ENCODE measurements around a stretch of chr18.

DNA sequence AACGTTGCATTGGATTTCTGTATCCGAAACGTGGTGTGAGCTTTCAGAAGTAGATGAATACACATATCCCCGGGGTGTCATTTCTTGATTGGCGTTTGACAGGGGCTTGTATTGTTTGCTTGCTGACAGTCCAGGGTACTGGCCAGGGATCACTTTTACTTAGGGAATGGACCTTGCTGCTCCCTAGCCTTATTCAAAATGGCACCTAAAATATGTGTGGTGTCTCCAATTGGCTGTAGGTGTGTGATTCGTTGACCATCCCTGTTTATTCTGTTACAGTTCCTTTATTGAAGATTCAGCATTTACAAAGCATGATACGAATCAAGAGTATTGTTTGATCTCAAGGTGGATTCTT lies 901 bp downstream of the USP14 start:
- RRBS: no CpG with 5 or more reads among the region's 7 CpGs

GRCh38 chr18:453852-454667 lies 46.4 kb downstream of the COLEC12 start:
- RRBS: no CpG with 5 or more reads among the region's 10 CpGs

DNA sequence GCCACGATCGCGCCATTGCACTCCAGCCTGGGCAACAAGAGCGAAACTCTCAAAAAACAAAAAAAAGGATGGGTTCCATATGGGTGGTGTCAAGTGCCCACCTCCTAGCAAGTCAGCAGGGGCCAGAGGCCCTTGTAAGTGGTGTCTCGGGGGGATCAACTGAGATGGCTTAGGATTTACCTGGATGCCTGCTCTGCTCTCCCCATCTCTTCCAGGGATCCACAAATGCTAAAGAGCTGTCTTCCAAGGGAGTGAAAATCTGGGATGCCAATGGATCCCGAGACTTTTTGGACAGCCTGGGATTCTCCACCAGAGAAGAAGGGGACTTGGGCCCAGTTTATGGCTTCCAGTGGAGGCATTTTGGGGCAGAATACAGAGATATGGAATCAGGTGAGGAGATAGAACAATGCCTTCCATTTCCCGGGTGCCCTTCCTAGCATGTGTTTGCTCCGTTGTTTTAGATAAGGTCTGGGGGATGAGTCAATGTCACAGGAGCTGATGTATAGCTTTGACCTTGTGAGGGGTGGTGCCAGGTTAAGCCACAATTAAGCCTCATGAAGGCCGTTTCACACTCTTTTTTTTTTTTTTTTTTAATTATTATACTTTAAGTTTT lies 4.6 kb downstream of the TYMS start:
- RRBS: no CpG with 5 or more reads among the region's 9 CpGs

- RRBS: no CpG with 5 or more reads among the region's 6 CpGs
These were observed 8.5 kb downstream of the TYMS start for GRCh38 chr18:666044-666326.

- RRBS: no CpG with 5 or more reads among the region's 6 CpGs
These were observed 9.2 kb downstream of the TYMS start for GRCh38 chr18:666327-667452.

- RRBS: no CpG with 5 or more reads among the region's 8 CpGs
These were observed 24.0 kb downstream of the ENOSF1 start for GRCh38 chr18:688227-688952.

GRCh38 chr18:713044-713528 lies 656 bp upstream of the ENOSF1 start:
- RRBS: no CpG with 5 or more reads among the region's 30 CpGs

GRCh38 chr18:797956-798523 lies 14.0 kb downstream of the YES1 start:
- RRBS: no CpG with 5 or more reads among the region's 2 CpGs

DNA sequence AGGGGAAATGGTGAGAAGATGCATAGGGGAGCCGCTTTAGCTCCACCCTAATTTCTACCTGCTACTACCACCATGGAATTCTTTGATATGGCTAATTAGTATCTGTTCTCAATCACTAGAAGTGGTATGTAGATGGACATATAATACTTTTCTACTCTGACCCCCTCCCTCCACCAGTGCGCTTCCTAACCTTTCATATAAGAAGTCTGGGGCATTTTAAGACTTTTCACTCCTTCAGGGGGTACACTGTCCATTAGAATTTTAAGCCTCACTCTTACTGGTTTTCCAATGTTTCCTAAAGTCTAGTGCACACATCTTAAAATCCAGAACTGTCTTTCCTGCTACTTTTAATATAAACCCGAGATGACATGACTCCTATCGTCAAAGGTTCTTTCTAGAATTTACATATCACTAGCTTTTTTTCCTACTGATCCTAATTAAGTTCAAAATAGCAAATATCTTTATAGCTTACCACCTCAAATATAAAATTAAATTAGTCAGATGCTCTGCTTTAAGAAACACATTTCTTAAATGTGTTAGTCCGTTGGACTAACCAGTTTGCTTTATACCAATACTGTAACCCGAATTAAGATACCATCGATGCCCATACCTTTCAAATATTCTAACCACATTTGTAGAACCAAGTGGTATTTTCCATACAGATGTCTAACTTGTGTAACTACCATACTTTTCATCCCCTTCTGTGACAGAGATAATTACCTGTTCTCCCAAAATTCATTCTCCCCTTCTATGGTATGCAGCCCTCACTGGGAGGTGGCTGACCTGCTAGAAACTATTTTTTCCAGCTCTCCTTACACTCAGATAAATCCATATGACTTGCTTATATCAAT lies 13.3 kb downstream of the YES1 start:
- RRBS: no CpG with 5 or more reads among the region's 7 CpGs

DNA sequence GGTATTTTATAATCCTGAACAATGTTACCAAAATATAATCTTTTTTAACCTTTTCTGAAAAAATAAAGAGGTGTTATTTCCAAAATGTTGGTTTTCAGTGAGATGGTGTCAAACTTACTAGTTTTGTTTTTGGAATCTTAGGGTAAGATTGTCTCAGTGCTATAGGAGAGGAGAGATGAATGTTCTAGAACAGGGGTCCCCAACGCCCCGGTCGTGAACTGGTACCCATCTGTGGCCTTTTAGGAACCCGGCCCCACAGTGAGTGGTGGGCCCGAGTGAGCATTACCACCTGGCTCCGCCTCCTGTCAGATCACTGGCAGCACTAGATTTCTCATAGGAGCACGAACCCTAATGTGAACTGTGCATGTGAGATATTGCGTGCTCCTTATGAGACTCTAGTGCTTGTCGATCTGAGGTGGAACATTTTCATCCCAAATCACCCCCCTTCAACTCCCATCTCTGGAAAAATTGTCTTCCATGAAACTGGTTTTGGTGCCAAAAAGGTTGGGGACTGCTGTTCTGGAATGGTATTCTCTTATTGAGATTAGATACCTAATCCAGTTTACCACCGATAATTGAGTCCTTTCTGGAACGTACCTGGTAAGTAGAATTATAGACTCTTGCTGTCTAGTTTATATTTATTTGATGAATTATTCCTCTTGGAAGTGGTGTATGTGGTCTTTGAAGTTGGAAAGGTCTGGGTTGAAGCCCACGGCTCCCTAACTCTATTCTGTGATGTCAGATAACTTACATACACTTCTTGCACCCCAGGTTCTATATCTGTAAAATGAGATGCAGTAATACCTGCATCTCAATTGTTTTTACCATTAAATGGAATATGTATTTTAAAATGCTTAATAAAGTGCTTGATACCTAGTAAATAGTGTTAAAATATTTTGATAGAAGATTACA lies 40.8 kb downstream of the SMCHD1 start:
- RRBS: no CpG with 5 or more reads among the region's 12 CpGs

- RRBS: no CpG with 5 or more reads among the region's 2 CpGs
These were observed 71.0 kb downstream of the SMCHD1 start for GRCh38 chr18:2726360-2727076.

- RRBS: no CpG with 5 or more reads among the region's 3 CpGs
These were observed 92.6 kb upstream of the EMILIN2 start for GRCh38 chr18:2754077-2754824.

DNA sequence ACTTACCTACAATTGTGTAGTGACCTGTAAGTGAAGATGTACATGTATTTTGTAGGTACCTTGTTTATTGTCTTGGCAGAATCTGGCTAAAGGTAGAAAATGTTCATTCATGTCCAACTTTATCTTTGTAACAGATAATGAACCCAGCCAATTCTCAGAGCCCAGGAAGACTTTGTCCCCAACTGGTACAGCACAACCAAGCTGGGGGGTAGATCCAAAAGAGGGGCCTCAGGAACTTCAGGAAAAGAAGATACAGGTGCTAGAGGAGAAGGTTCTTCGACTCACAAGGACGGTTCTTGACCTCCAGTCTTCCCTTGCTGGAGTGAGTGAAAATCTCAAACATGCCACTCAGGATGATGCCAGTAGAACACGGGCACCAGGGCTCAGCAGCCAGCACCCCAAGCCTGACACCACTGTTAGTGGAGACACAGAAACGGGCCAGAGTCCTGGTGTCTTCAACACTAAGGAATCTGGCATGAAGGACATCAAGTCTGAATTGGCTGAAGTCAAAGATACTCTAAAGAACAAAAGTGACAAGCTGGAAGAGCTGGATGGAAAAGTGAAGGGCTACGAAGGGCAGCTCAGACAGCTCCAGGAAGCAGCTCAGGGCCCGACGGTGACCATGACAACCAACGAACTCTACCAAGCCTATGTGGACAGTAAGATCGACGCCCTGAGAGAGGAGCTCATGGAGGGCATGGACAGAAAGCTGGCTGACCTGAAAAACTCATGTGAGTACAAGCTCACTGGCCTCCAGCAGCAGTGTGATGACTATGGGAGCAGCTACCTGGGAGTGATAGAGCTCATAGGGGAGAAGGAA lies 43.8 kb downstream of the EMILIN2 start:
- RRBS: no CpG with 5 or more reads among the region's 10 CpGs

DNA sequence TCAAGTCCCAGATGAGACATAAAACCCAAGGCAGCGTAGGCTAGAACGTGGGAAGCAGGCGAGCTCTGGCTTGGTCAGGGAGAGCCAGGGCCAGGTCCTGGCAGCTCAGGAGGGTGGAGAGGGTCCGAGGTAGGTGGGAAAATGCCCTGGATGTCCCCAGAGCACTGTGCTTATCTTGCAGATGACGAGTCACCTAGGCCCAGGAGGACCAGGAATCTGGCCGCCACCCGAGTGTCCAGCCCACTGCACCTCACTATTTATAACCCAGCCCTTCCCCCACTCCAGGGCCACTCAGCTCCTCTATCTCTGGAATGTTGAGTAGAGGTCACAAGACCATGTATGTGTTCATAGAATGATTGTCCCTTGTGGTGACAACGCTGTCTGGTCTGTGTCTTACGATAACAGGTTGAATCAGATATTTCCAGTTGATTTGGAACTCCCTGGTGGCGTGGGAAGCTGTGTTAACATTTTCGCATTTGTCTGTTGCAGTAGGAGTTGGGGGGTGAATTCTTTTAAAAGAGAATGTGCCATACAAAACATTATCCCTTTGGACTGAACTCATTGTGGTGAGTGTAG lies 47.4 kb downstream of the EMILIN2 start:
- RRBS: no CpG with 5 or more reads among the region's 11 CpGs

- RRBS: no CpG with 5 or more reads among the region's 16 CpGs
These were observed 67.3 kb downstream of the EMILIN2 start for GRCh38 chr18:2913956-2914671.

GRCh38 chr18:2972016-2972639 lies 40.8 kb downstream of the LPIN2 start:
- RRBS: no CpG with 5 or more reads among the region's 10 CpGs

DNA sequence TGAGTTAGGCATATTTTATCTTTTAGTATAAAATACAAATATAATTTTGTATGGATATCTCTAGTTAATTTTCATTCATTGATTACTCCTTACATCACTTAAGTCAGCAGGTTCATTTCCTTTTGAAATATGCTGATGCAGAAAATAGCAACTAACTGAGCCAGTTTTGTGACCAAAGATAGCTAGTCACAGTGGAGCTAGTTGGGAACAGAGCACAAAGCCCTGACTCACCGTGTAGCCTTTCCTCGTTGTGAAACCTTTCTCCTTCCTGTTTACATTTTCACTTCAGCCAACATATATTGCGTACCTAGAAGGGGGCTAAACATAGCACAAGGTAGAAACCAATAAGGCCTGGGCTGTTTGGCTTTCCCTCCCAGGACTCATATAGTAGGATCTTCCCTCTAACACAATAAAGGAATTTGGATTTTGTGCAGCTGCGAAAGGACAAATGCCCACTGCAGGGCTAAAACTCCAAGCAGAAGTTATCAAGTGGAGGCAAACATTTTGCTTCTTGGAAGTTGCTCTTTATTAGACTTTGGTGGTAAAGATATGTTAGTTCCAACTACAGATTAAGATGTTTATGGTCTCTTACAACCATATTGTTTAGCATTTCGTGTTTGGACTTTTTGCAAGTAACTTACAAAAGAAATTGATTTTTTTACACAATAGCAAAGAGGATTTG lies 24.5 kb upstream of the LPIN2 start:
- RRBS: no CpG with 5 or more reads among the region's 5 CpGs

DNA sequence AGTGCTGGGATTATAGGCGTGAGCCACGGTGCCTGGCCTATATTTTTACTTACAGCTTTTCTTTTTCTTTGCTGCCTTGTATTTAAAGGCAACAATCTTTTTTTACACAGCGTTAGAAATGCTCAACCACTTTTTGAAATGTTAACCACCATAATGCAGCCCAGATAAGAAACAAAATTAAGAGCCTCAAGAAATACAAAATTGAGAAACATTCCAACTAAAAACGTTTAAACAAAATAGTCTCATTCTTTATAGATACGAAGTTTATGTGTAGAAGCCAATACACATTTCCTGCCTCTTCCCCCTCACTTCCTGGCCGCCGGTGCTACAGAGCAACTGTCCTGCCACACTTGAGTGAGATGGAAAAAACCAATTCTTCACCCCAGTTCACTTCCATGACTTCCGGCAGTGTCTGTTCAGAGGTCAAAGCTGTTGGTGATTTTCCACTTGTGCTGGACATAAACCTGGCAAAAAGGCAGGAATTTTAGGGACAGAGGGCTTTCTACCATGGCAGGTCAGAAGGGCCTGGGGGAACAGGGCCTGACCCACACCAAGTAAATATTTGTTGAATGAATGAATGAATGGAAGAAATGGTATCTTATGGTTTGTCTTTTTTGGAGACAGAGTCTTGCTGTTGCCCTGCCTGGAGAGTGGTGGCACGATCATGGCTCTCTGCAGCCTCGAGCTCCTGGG lies 47.6 kb upstream of the LPIN2 start:
- RRBS: 94% methylated on average over 2 of the region's 10 CpGs

- RRBS: no CpG with 5 or more reads among the region's 4 CpGs
These were observed 102.2 kb downstream of the MYOM1 start for GRCh38 chr18:3117476-3118091.

DNA sequence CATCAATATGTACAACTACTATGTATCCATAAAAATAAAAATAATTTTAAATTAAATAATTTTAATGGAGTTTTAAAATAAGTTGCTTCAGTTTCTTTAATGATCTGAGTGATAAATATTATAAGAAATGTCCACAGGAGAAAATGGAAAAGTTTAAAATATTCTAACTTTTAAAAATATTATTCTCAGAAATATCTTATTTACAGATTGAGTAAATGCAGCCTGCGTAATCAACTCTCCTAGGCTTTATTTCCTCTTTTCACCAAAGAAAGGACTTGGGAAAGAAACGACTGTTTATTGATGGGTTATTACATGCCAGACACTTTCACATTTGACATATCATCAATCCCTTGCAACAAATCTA lies 49.4 kb downstream of the MYOM1 start:
- RRBS: no CpG with 5 or more reads among the region's 2 CpGs

Data from aortic smooth muscle cell (primary cell).